Iris pigment epithelial cell (primary cell): ENCODE data around the genes DSC2 and TRAPPC8.

GRCh38 chr18:26548644-26549284 lies 411 bp upstream of the KCTD1 start:
- RRBS, result 3% methylated on average over 23 of the region's 63 CpGs

DNA sequence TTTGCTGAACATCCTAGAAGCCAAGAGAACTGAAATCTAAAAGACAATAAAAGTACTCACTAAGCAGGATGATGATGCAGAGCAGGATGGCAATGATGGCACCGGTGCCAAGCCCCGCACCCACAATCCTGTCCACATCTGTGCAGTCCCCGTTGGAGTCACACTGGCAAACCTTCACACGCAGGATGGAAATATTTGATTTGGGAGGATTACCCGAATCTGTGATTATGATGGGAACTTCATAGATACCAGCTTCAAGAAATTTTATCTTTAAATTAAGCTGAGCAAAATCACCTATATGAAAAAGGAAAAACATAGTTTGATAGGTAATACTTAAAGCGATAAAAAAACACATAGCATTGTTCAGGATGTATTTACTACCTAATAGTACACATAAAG lies 192.0 kb downstream of the CDH2 start:
- RRBS, result no CpG with 5 or more reads among the region's 6 CpGs

DNA sequence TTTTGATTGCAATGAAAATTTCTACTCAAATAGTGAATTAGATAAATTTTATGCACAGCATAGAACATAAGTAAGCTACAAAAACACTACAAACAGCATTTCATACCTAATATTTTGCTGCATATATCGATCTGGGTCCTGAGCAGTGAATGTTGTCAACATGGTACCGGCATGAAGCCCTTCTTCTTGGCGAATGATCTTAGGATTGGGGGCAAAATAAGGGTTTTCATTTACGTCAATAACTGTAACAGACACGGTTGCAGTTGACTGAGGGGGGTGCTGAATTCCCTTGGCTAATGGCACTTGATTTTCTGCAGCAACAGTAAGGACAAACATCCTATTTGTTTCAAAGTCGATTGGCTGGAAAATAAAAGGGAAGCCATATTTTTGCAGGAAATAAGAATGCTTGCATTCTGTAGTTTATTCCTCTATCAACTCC lies 186.9 kb downstream of the CDH2 start:
- RRBS, result no CpG with 5 or more reads among the region's 6 CpGs

GRCh38 chr18:27993332-27993680 lies 183.6 kb downstream of the CDH2 start:
- RRBS, result no CpG with 5 or more reads among the region's 7 CpGs

- RRBS, result no CpG with 5 or more reads among the region's 4 CpGs
Observed at GRCh38 chr18:28158943-28159516, 17.9 kb downstream of the CDH2 start.

DNA sequence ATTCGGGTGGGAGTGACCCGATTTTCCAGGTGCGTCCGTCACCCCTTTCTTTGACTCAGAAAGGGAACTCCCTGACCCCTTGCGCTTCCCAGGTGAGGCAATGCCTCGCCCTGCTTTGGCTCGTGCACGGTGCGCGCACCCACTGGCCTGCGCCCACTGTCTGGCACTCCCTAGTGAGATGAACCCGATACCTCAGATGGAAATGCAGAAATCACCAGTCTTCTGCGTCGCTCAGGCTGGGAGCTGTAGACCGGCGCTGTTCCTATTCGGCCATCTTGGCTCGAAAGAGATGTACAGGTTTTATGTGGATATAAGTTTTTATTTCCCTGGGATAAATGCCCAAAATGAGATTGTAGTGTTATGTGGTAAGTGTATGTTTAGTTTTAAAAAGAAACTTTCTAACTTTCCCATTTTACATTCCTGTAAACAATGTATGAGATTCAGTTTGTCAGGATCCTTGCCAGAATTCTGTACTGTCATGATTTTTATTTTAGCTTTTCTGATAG lies 245.4 kb upstream of the CDH2 start:
- RRBS, result no CpG with 5 or more reads among the region's 18 CpGs

DNA sequence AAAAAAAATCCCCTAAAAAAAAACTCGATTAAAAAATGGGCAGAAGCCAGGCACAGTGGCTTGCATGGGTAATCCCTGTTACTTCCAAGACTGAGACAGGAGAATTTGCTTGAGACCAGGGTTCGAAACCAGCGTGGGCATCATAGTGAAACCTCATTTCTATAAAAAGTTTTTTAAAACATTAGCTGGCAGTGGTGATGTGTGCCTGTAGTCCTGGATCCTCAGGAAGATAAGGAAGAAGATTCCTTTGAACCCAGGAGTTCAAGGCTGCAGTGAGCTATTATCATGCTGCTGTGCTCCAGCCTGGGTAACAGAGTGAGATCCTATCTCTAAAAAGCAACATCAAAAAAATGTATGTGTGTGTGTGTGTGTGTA lies 1417.5 kb upstream of the CDH2 start:
- RRBS, result no CpG with 5 or more reads among the region's 3 CpGs

DNA sequence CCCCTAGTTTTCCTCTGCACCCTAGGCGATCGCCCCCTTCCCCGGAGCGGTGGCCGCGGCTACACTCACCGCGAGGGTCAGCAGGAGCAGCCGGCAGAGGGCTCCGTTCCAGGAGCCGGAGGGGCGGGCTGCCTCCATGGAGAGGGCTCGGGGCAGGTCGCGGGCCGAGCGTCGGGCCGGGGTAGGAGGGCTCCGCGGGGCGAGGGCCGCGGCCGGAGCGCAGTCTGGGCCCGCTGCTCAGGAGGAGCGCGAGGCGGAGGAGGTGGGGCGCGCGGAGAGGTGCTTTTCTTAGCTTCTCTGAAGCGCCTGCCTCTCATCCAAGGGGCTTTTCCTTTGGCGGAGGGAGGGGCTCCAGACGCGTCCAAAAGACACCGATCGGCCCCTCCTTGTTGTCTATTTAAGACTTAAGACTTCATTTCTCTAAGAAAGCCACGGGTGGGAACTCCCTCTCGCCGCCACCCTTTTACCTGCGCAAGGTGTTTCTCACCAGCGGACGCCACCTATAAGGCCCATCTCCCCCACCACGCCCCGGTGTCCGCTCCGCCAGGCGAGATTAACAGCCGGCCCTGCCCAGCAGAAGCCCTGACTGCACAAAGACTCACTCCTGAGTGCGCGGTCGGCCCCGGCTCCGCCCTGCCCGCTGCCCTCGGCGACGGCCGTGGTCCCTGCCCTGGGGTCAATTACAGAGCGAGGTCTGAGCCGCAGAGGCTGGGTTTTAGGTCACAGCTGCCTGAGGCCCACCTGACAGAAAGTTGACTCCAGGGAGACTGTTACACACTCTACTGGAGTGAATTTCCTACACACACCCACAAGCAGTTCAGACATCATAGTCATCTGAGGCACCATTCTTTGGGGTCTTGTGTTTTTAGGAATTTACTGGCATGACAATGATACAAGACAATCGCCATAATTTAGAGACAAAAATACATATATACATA lies at the start of gene DSC2:
DSC2 (minus strand) TSS at position 588 of the 938 bp plus-strand sequence.
- RRBS, result 4% methylated on average over 27 of the region's 64 CpGs

- RRBS, result no CpG with 5 or more reads among the region's 6 CpGs
Observed at GRCh38 chr18:31223503-31223803, 60.8 kb upstream of the DSC1 start.

DNA sequence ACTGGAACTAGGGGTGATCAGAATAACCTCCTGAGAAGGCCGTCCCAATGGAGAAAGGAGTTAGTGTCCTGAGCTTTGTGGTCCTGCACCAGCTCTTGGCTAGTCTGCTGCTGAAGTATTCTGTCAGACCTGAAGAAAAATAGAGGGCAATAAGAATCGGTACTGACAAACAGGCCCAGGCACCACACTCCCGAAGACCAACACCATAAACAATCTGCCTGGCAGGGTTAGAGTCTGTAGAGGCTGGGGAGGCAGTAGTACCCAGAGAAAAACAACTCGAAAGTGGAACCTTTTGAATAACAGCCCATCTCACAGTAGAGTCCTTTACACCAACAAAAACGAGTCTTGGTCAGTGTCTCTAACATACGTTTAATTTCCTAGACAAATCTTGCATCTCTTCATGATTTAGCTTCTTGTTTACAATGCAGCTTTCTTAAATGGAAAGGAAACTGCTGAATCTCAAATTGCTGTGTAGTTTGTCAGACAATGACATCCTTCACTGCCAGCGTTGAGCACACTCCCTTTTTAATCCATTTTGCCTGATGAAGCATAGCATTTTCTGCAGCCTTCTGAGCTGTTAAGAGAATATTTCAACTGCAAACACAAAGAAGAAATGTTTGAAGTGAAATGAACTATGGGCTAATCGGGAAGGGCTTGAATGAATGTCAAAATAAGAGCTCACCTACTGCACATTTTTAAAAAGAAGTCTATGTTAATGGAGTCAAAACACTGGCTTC lies 73.1 kb upstream of the DSG1 start:
- RRBS, result no CpG with 5 or more reads among the region's 8 CpGs

- RRBS, result no CpG with 5 or more reads among the region's 2 CpGs
Observed at GRCh38 chr18:31255731-31256281, 62.2 kb upstream of the DSG1 start.

GRCh38 chr18:31497385-31497783 lies 593 bp upstream of the DSG2 start:
- RRBS, result 17% methylated on average over 5 of the region's 19 CpGs

- RRBS, result no CpG with 5 or more reads among the region's 10 CpGs
Observed at GRCh38 chr18:31499253-31499672, 1.3 kb downstream of the DSG2 start.

DNA sequence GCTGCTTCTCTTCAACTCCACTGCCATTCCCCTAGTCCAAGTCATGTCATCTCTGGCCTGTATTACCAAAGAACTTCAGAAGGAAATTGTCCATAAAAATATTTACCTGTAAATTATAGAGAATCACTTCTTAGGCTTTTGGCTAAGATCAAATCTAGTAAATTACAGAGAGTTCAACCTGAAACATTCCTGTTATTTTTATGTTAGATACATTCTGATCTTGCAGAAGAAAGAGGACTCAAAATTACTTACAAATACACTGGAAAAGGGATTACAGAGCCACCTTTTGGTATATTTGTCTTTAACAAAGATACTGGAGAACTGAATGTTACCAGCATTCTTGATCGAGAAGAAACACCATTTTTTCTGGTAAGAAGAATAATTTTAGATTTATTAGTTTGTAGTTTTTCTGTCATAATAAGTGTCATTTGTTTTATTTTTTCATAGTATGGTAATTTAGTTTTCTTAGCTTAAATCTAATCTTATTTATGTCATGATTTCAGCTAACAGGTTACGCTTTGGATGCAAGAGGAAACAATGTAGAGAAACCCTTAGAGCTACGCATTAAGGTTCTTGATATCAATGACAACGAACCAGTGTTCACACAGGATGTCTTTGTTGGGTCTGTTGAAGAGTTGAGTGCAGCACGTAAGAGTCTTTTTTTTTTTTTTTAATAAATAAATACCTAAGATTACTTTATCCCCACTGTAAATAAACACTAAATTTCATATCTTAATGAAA lies 22.8 kb downstream of the DSG2 start:
- RRBS, result no CpG with 5 or more reads among the region's 5 CpGs

DNA sequence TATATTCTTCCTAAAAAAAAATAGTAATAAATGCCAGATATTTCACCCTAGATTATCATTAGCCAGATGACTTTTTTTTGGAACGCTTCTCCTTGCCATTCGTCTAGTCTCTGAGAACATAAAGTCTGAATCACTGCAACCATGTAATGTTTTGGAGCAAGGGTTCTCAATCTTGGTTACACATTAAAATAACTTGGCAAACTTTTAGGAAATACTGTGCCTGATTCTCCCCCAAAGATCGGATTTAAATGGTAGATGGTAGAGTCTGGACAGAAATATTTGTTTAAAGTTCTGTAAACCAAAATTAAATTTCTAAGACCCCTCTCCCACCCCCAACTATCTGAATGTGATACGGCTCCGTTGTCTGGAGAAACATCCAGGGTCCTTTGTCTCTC lies 21.0 kb downstream of the SLC25A52 start:
- RRBS, result no CpG with 5 or more reads among the region's 5 CpGs

DNA sequence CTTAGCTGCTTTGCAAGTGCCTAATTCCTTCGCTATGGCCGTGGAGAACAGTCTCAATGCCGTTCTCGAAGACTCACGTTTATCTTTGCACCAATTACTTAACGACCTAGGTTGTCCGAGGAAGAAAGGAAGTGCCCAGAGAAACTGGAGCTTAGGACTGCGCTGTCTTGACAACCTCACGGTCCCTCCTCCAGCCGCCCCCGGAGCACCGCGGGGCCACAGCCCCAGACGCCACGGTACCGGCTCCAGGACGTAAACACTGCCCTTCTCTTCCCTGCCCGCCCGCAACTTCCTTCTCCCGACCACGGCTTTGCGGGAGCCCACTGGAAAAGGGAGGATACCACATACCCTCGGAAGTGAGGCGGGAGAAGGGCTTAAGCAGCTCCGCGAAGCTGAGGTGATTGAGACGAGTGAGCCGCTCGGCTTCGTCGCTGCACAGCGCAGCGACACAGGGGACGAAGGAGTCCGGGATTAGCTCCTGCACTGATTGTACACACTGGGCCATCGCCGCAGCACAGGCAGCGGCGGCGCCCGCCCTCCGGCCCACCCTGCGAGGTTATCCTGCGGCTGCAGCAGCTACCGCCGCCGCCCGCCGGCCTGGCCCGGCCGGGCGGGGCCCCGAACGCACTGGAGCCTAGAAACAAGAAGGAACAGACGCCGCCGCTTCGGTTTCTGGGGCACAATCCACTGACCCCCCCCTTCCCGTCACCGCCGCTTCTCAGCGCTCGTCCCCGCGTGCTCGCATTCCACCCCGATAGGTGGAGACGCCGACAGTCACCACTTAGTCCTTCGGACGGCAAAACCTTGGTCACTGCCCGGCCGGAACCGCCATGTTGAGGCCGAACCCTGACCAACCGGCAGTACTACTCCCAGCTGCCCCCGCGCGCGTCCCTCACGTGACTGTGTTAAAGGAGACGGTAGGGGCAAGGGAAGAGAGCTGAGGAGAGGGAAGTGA lies at the start of gene TRAPPC8:
TRAPPC8 (minus strand) TSS at position 869 of the 955 bp plus-strand sequence.
- RRBS, result 2% methylated on average over 25 of the region's 82 CpGs

- RRBS, result no CpG with 5 or more reads among the region's 12 CpGs
Observed at GRCh38 chr18:31943215-31943325, 142 bp upstream of the TRAPPC8 start.

GRCh38 chr18:32019206-32020212 lies 884 bp downstream of the RNF125 start:
- RRBS, result no CpG with 5 or more reads among the region's 42 CpGs

DNA sequence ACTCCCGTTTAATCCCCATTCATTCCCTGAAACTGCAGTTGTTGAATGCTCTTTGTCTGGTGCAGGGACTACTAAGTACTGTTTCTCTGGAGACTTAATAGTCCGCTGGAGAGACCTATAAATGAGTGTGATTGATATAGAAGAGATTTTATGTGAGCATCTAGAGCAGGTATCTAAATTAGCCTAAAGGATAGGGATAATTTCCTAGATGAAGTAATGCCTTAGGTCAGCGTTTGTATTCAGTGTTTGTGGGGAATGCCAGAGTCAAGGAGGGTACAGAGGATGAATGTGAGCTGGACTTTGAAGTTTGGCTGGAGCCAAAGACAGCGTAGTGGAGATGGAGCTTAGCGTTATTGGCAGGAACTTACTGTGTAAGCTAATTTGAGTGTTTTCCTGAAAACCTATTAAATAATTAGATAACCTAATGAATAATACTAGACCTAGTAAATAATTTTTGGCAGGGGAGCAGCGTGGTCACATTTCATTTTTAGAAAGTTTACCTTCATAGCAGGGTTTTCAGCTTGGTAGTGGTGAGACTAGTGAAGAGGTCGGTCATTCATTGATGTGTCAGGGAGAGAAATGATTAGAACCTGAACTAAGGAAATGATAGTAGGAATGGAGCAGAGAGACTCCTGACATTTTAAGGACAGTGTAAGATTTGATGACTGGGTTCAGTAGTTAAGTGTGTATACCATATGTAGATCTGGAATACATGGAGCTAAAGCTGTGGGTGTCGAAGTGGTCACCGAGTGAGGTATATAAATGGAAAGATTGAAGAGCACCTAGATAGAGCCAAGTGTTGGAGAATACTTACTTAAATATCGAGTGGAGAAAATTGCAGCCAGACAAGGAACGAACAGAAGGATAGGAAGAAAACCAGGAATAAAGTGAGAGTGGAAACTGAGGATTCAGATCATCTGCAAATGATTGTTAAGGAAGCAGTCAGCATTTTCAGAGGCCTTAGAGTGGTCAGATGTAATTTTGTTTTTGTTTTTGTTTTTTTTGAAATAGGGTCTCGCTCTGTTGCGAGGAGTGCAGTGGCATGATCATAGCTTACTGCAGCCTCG lies 4.4 kb downstream of the RNF138 start:
- RRBS, result no CpG with 5 or more reads among the region's 14 CpGs

DNA sequence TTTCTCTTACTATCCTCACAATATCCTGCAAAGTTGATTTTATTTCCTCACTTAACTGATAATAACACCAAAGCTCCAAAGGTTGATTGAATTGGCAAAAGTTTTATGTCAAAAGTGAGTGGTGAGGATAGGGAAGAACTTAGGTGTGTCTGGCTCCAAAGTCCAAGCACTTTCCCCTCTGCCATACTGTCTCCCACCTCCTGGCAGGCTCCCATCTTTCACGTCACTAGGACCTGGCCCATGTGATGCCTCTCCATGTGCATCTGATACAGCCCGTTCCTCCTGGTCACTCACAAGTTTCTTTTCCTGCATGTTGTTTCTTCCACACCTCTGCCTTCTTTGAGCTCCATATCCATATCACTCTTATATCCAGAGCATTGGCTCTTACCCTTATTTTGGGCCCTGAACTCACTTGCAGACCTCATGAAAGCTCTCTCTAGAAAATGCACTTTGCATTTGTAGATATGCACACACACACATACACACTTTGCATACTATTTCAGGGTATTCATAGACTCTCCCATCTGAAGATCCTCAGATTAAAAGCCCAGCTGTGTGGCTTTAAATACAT lies 12.2 kb downstream of the MEP1B start:
- RRBS, result no CpG with 5 or more reads among the region's 2 CpGs